Parotid gland (tissue), 1 donor: ENCODE measurements around a stretch of chr14.

- PRO-cap: no peak
These were observed 25.2 kb upstream of the AKAP6 start for GRCh38 chr14:32303806-32304347.

DNA sequence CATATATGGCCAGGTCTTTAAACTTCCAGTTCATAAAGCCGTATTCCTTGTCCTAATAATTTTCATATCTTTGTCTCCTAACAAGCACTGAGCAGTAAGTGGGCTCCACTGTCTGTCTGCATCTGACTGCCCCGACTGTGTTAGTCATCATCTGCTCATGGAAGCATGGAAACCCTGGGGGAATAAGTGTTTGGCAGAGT, 294.5 kb downstream of the AKAP6 start:
- PRO-cap: no peak

GRCh38 chr14:33766723-33767104, 184.2 kb downstream of the EGLN3 start:
- PRO-cap: no peak

DNA sequence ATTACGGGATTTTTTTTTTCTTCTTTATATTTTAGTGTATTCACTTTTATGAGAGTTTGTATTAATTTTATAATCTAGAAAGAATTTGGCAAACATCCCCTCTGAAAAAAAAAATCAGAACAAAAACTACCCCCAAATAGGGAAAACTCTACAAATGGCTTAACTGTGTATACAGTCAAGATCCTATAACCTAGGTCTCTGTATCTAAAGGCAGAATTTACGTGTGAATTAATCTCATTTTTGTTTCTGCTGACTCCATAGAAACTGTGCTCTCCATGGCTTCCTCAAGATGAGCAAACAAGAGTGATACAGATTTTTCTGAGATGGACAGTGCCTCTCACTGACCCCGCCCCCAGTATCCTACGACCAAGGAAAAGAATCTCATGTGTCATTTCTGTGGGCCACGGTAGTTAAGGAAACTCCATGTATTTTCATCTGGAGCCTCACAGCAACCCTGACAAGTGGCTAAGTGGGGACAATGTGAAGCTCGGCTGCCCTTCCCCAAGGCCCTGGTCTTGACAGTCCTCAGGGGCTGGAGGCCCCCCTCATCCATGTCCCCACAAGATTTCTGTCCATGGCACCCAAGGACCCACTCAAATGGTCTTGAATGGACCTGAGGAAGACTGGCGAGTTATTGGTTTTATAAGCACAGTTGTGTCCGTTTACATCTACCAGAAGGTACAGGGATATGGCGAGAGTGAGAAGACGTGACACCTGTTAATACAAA, 108.2 kb upstream of the EGLN3 start:
- PRO-cap: no peak

DNA sequence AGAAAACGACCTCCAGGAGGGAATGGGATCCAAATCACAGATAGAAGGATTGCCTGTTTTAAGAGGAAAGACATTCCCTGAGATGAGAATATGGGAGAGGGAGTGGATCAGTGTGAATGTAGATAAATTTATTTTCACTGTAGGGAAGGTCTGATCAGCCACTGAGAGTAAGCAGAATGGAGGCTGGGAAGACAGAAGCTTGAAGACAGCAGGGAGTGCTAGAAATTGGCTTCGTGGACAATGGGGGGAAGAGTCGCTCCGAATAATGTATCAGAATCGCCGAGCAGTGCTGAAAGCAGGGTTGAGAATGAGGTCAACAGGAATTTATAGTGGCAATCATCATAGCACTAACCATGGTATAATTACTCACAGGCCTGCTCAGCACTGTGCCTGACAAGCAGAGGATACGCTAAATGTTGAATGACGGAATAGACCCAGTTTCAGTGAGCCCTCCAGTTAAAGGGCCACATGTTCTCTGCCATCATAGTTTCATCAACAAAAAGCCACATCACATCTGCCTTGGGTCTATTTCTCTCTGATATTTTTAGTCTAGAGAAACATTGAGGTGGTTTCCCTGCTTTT, 130.1 kb upstream of the EGLN3 start:
- PRO-cap: no peak

DNA sequence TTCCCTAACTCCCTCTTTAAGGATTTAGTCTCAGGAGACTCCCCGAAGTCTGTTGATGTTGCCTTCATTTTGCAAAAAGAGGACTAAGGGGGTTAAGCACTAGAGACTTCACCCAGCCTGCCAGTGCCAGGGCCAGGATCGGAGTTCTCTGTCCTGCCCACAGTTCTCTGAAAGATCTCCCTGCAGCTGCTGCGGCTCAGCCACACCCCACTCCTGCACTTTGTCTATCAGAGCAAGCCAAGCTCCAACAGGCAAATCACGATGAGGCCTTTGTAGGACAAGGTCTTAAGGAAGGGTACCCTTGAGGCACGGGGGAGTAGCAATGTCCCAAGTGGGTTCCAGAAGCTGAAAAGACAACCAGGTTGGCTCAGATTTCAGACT, 148.8 kb upstream of the EGLN3 start:
- PRO-cap: no peak

- PRO-cap: no peak
These were observed 129.1 kb downstream of the SPTSSA start for GRCh38 chr14:34333013-34333209.

- PRO-cap: no peak
These were observed 25.1 kb downstream of the SPTSSA start for GRCh38 chr14:34436957-34437361.

- PRO-cap: no peak
These were observed 15.3 kb upstream of the EAPP start for GRCh38 chr14:34554733-34555327.

- PRO-cap: no peak
These were observed 16.6 kb upstream of the EAPP start for GRCh38 chr14:34556019-34556507.

DNA sequence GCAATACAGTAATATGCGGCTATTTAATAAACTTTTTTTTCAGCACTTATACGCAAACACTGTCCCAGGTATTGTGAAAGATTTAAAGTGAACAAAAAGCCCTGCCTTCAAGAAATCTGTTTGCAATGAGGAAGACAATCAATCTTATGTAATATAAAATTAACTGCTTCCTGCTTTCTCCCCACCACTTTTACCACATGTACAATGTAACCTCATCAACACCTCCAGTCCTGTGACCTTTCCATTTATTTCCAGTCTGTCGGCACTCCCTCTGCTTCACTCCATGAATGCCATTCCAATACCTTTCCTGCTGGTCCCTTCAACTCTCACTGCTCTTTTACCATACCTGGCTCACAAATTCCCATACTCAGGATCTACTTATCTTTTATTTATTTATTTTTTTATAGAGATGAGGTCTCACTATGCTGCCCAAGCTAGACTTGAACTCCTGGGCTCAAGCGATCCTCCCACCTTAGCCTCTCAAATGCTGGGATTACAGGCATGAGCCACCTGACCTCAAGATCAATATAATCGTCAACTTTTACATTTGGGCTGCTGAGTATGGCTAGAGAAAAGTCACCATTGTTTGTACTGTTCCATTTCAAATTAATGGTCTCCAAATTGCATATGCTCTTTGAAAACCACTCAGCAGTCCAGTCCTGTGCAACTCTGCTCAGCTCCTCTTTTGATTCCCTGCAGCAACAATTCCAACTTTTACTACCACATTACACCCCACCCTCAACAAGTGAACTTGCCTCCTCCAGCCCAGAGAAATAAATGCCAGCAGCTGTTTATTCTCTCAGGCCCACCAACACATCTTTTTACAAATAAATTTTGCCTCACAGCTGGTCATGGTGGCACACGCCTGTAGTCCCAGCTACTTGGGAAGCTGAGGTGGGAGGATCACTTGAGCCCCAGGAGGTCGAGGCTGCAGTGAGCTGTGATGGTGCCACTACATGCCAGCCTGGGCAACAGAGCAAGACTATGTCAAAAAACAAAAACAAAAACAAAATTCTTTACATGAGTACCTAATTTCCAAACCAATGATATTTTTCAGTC, 10.1 kb downstream of the SNX6 start:
- PRO-cap: no peak

GRCh38 chr14:34782871-34783478, 68.6 kb upstream of the CFL2 start:
- PRO-cap: no peak

GRCh38 chr14:35046828-35047288, 786 bp downstream of the FAM177A1 start:
- PRO-cap: unidirectional peak, minus-strand start at chr14:35046985

DNA sequence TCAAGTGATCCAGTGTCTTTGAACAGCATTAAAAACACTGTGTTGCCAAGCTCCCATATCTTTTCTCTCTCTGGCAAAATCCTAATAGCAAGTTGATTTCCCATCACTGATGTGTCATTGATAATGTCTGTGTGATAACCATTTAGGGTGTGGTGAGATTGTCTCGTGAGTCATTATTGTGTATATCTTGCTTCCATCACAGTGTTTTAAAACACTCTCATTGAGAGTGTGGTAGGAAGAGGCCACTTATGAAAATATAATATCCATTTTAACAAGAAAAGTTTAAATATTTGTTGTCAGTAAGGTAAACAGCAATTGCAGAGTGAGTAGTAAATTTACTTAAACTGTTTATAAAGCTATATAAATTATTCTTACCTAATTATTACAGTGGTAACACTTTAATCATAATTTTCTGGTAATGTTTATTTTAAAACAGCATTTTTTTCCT, 74.7 kb downstream of the PRORP start:
- PRO-cap: no peak

DNA sequence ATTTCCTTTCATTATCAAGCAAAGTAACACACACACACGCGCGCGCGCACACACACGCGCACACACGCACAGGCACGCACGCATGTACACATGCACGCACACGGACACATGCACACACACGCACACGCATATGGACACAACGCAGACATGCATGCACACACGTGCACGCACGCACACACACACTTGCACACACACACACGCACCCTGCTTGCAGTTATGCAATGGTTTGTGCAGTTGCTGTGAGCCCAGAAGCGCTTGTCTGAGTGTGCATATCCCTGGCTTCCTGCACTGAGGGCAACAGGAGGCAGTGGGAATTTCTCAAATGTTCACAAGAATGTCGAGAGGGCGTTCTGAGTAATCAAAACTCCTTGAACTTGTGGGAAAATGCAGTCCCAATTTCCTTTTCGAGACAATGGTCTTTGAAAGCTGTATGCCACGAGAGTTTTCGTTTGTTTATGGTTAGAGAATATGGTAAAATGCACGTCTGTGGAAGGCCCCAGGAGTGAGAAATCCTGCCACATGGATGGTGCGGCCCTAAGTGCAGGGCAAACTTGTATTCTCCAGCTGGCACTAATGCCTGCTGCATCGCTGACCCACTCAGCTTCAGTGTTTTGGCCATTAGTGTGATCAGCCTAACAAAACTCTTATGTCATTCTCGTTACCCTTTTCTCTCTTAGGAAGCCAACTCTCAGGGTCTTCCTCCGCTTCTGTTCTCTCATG, 41.5 kb downstream of the NFKBIA start:
- PRO-cap: no peak

DNA sequence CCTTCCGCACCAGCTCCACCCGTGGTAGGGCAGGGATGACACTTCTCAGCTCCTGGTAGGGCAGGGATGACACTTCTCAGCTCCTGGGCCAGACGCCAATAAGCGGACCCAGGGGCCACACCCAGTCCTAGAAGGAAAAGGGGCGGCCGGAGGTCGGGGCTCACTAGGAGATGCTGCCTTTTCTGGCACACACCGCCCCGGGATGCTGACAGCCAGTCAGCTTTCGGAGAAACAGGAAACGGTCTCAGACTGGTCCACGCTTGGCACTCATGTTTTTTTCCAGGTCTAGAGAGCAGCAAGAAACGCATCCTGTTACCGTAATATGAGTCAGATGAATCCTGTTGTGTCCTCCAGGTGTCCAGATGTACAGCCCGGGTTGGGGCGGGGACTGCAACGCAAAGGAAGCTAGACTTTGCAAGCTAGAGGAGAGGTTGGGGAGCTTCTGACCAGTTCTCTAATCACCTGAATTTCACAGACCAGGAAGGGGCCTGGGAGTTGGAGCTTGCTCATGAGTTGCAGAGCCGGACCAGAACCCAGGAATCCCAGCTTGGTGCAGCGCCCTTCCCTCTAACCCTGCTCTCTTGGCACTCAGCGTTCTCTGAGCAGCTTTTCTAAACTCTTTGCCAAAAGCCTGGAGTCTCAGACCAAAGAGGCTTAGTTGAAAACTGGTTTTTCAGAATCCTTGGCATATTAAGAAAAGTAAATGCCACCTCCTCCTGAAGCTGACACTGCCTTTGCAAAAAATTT, 34.6 kb downstream of the NFKBIA start:
- PRO-cap: no peak

DNA sequence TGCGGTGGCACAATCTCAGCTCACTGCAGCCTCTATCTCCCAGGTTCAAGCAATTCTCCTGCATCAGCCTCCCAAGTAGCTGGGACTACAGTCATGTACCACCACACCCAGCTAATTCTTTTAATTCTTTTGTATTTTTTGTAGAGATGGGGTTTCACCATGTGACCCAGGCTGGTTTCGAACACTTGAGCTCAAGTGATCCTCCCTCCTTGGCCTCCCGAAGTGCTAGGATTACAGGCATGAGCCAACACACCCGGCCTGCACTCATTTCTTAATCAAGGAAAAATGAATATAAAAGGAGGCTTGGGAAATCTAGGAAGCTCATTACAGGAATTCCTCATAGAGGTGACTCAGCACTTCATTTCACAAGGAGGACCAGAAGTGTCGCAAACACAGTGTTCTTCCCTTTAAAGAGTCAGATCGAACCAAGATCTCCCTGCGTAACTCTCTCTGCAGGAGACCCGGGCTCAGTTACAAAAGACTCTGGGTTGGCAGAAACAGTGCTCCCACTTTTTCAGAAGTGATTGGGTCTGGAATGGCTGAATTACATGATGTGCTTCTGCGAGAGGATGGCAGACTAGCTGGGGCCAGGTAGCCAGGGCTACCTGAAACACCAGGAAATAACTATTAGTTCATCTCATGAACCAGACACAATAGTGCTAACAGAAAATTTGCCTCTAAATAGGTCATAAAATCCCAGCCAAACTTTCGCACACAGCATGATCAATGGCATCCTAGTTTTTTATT, 30.2 kb downstream of the NFKBIA start:
- PRO-cap: no peak

DNA sequence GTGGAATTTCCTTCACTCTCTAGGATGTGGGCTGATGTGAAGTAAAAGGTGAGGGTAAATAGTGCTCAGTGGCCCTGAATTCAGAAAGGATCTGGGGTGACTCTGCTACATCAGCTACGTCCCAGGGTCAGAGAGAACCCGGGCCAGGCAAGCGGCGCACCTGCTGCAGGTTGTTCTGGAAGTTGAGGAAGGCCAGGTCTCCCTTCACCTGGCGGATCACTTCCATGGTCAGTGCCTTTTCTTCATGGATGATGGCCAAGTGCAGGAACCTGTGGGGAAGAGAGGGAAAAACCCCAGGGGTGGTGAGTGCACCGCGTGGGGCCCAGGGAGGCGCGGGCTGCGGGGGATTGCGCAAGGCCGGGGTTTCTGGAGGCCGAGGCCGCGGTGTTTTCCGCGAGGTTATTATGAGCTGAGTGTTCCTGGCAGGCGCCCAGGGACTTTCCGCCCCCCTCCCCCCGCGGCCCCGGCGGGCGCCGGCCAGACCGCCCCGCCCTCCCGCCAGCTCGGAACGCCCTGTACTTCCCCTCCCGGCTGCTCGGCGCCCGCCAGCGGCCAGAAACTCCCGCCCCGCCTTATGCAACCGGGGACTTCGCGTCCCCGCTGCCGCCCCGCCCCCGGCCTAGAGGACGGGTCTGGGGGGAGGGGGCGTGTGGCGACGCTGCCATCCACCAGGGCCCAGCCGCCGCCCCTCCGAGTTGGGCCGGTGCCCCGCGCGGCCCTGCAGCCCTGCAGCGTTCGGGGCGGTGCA, 845 bp downstream of the NFKBIA start:
- PRO-cap: bidirectional peak, plus-strand start at position 629 of the sequence, minus-strand start at position 368 of the sequence

DNA sequence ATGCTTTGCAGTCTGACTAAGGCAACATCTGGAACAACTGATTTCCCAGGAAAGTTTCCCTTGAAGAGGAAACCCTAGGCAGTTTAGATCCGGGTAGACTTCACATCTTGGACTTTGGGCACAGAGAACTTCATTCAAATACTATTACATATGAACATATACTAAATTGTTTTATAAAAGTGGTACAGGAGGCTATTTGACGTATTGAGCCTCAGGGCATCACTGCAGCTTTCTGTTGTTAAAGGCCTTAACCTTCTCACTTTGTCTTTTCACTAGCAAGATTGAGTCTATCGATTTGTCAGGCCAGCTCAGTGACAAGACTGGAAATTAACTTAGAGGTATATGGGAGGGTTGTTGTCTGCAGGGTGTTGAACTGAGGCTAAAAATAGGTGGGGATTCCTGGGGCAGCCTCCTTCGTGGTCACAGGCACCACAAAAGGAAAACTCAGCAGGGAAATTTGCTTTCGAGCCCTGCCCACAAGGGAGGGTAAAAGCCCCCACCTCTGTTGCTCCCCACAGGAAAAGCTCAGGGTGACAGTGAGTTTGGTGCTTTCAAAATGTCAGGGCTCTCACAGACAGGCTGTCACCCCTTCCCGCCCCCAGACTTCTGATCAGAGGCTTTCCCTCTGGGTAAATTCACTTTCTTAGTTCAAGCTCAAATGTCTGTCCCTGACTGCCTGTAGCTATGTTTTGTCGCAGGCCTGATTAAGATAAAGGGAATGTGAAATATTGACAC, 11.5 kb upstream of the NFKBIA start:
- PRO-cap: no peak

- PRO-cap: no peak
These were observed 66.2 kb downstream of the INSM2 start for GRCh38 chr14:35600066-35600647.